Bronchus (tissue), 1 donor: Measurements from ENCODE around the genes YBX3, TAS2R50, TAS2R31 and PRB4.

DNA sequence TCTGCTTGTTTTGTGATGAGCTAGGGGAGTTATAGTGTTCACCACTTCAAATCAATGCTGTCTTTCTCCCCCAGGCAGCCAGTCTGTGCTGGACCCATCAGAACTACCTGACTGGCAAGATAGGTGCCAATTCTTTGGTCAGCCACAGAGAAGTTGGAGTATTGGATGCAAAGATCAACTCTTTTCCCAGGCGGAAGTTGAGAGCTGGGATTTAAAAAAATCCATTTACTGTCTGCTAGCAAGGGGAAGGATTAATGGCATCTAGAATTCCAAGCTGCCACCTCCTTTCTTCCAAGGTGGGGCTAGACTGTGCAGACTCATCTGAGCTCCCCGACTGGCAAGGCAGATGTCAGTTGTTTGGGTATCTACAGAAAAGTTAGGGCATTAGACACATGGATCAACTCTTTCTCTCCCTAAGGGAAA, 31.0 kb upstream of the A2M start:
- PRO-cap = no peak

GRCh38 chr12:9237896-9238389, 29.7 kb upstream of the PZP start:
- PRO-cap = no peak

DNA sequence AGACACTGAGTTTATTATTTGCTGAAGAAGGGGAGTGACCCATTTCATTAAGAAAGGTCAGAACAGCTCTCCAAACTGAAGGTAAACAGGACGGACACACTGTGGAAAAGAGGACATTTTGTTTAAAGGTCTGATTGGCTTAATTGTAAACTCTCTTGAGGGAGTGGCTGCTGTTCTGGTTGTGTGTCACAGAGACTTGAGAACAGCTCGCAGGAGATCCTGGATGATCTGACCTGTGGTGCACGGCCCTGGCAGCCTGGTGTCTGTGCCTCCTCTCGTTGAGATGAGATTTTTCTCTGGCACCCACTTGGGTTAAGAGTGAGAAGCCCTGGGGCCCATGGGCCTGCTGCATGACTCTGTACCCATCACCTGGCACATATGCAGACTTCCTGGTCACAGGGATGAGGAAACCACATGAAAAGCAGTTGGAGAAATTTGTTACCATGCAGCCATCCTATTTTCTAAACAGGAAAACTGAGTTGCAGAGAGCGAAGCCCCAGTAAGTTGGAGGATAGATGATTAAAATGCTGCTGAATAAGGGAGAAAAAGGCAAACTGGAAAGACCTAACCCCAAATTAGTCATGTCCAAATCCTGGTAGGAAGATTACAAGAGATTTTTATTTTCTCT, 142.2 kb upstream of the PZP start:
- PRO-cap = bidirectional peak, plus-strand start at position 213 of the sequence, minus-strand start outside the sequence

GRCh38 chr12:9696291-9696931, 26.9 kb downstream of the CLEC2D start:
- PRO-cap = no peak

GRCh38 chr12:9731286-9731787, 29.4 kb downstream of the CD69 start:
- PRO-cap = no peak

DNA sequence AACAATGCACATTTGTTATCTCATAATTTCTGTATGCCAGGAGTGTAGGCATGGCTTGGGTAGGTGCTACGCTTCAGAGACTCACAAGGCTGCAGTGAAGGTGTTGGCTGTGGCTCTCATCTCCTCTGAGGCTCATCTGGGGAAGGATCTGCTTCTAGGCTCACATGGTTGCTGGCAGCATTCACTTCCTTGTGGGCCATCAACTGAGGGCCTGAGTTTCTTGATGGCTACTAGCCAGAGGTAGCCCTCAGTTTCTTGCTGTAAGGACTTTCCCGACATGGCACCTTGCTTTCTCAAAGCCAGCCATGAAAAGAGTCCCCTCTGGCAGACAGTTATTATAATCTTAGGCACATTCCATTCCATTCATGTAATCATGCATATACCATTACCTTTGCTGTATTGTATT, 20.3 kb downstream of the CD69 start:
- PRO-cap = bidirectional peak, plus-strand start at position 135 of the sequence, minus-strand start at position 127 of the sequence

DNA sequence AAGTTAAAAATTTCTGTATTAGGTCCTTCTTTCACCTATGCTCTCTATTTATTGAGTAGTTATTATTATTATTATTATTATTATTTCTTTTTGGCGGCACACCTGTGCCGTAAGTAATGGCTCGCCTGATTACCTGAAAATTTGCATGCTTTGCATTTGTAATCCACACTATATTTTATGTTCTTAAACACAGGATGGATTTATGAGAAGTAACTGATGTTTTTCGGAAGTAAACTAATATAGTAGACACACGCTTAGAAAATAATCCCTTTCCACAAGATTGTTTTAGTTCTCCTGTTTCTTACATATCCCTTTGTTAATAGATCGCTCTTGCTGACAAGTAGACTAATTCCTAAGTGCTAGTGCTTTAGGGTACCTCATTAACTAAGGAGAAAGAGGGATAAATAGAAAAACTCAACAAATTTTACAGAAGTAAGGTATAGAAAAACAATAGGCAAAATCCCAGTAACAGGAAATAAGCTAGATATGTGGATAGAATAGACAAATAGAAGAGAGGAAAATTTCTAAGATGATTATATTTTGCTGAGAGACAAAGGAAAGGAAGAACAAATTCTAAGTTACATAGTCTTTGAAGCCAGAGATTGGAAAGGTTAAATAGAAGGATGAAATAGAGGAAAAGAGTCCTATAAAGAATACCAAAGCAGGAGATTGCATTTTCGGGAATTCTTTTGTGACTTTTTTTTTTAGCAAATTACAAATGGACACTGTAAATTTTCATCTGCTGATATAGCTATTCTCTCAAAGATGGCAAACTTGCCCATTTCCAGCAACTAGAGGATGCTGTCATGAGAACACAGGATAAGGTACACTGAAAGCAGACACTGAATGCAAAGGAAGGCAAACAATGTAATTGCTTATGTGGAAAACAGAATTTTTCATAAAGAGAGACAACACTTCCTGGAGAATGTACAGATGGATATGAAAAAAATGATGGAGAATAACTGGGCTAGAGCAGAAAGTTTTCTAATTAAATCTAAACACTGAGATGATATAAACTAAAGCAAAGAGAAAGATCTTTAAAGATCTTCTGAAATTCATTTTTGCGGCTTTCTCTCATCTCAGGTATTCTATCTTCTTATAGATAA, 922 bp downstream of the CD69 start:
- PRO-cap = bidirectional peak, plus-strand start at position 809 of the sequence, minus-strand start at position 797 of the sequence

- PRO-cap = unidirectional peak, plus-strand start at chr12:10153464; unidirectional peak, plus-strand start at chr12:10153570; unidirectional peak, minus-strand start at chr12:10154019
Observed at GRCh38 chr12:10153336-10154122, 18.4 kb downstream of the OLR1 start.

DNA sequence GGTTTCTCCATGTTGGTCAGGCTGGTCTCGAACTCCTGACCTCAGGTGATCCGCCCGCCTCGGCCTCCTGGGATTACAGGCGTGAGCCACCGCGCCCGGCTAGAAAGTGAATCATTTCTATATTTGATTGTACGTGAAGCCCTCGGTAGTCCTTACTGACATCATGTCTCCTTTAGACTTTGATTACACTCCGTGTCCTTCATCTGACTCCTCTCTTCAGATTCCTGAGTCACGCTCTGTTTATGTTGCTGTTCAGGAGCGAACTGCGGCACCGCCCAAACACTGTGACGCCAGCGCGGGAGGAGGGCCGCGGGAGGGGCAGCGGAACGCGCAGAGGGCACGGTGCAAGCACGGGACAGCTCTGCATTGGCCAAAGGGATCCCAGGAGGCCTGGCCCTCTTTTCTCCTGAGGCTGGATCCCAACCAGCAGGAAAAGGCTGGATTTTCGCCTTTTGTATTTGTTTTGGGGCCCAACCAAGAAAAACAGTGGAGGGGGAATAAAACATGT, 480 bp upstream of the GABARAPL1 start:
- PRO-cap = bidirectional peak, plus-strand start at position 333 of the sequence, minus-strand start at position 425 of the sequence

GRCh38 chr12:10215463-10215873, 2.8 kb downstream of the GABARAPL1 start:
- PRO-cap = no peak

DNA sequence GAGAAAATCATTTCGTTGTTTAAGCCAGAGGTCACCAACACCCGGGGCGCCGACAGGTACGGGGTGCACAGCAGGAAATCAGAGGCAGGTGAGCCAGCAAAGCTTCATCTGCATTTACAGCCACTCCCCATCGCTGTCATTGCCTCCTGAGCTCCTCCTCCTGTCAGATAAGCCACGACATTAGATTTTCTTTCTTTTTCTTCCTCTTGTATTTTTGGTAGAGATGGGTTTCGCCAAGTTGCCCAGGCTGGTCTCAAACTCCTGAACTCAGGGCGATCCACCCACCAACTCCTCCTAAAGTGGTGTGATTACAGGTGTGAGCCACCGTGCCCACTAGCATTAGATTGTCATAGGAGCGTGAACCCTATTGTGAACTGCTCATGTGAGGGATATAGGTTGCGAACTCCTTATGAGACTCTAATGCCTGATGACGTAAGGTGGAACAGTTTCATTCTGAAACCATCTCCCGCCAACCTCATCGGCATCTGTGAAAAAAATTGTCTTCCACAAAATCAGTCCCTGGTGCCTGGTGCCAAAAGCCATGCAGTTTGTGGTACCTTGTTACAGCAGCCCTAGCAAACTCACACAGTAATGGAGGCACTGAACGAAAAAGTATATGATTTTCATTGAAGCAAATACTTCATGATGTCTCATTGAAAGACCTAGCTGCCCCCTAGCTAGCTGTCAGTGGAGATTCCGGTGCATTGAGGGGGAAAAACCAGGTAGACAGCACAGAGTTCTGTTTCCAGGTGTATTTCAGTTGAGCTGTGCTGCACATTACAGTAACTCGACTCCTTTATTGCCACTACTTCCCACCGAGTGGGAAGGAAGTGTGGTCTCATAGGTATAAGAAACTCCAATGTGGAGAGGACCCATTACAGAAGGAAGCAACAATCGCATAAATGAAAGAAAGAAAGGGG, 1.4 kb downstream of the STYK1 start:
- PRO-cap = no peak

GRCh38 chr12:10698893-10699660, 24.0 kb downstream of the YBX3 start:
- PRO-cap = no peak

- PRO-cap = bidirectional peak, plus-strand start at chr12:10723479, minus-strand start at chr12:10723323; unidirectional peak, minus-strand start at chr12:10723636
Observed at GRCh38 chr12:10722973-10723859, at the start of gene YBX3. Gene YBX3 (minus strand): TSS chr12:10723323.

DNA sequence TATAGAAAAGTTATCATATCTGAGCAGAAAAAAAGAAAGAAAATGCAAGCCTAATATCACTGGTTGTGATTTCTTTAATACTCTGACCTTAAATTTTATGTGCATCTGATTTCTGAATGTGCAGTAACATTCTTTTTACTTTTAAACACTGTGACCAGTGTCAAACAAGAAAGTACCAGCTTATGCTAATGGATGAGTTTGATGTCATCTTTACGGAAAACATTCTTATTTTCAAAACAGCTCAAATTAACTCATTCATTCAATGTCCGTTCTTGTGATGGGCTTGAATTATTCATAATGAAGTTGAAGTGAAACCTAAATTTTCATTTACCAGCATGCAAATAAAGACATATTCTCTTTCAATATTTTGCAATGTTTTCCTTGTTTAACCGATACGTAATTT, at the start of gene TAS2R50:
Gene TAS2R50 (minus strand): TSS at position 69 of the 403 bp plus-strand sequence.
- PRO-cap = no peak

DNA sequence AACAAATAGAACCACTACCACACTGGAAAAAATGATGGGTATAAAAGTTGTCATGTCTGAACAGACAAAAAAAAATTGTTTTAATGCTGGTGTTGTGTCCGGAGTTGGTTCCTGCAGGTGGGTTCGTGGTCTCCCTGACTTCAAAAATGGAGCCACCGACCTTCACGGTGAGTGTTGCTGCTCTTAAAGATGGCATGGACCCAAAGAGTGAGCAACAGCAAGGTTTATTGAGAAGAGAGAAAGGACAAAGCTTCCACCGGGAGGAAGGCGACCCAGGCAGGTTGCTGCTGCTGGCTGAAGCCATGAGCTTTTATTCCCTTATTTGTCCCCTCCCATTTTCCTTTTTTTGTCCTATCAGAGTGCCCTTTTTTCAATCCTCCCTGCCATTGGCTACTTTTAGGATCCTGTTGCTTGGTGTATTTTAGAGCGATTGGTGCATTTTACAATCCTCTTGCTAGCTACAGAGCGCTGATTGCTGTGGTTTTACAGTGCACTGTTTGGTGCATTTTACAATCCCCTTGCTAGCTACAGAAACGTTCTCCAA, at the start of gene TAS2R31:
Gene TAS2R31 (minus strand): TSS at position 126 of the 544 bp plus-strand sequence.
- PRO-cap = no peak

DNA sequence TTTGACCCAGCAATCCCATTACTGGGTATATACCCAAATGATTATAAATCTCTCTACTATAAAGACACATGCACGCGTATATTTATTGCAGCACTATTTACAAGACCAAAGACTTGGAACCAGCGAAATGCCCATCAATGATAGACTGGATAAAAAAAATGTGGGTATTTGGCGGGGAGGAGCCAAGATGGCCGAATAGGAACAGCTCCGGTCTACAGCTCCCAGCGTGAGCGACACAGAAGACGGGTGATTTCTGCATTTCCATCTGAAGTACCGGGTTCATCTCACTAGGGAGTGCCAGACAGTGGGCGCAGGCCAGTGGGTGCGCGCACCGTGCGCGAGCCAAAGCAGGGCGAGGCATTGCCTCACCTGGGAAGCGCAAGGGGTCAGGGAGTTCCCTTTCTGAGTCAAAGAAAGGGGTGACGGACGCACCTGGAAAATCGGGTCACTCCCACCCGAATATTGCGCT, 12.7 kb downstream of the PRB4 start:
- PRO-cap = no peak

DNA sequence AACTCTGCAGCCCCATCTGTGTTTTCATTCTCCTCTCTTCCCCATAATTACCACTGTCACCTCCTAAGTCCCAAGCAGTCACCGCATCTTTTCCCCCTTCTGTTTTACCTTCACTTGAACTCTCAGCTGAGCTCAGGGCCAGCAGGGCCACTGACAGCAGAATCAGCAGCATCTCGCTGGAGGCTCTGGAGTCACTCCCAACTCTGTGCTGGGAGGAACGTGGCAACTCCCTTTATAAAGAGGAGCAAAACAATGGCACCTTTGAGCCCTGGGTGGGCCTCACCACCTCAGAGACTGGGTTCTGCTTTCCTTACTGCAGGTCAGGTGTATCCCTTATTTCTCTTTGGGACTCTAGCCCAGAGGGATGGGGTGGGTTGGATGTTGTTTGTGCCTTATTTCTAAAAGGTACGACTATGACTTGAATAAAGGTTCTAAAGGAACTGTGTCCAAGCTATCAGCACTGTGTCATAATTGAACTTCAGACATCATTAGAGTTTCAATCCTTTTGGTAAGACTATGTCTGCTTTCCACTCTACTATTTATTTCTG, at the start of gene PRB4:
Gene PRB4 (minus strand): TSS at position 210 of the 548 bp plus-strand sequence.
- PRO-cap = no peak

DNA sequence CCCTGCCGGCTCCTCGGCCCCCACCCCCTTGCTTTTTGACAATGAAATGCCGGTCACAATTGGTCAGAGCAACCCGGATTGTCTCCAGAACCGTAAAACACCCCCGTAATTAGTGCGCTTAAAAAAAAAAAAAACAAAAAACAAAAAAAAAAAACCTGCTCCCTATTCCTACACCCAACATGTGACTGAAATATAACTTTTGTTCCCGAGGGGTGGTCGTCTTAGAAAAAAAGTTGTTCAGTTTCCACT, 812 bp downstream of the ETV6 start:
- PRO-cap = no peak

GRCh38 chr12:11650611-11650793, 1.0 kb downstream of the ETV6 start:
- PRO-cap = no peak

DNA sequence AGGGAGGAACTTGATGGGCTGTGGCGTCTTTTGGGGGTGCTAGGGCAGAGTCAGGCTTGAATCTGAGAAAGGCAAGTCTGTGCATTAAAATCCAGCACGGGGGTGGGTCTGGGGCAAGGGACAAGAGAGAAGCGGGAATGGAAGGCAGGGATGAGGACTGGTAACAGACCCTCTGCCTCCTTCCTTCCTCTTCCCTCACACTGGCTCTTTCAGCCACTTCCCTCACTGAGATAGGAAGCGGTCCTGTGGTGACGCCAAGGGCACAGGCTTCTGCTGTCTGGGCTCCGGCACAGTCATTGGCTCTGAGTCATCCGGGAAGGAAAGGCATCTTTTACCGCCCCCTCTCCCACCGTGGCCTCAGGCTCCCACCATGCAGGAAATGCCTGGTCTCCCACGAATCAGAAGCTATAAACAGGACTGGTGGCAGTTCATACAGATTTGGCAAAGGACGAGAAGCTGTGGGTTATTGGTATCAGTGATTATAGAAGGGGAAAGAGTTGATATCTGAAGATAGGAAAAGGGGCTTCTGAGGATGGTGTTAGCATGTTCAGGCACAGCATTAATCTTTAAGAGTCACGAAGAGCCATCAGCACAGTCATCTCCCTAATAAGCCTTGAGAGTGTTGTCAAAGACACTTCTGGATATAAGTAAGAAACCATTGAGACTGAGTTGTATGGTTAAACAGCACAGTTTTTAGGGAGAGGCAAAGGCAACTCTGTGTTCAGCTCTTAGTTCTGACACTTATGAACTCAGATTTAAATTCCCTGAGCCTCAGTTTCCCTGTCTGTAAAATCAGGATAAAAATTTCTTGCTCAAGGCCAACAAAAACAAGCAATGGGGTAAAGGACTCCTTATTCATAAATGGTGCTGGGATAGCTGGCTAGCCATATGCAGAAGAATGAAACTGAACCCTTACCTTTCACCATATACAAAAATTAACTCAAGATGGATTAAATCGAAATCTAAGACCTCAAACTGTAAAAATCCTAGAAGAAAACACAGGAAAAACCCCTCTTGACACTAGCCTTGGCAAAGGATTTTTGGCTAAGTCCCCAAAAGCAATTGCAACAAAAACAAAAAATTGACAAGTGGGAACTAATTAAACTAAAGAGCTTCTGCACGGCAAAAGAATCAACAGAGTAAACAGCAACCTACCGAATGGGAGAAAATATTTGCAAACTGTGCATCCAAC, 70.6 kb downstream of the ETV6 start:
- PRO-cap = no peak